Epithelial cell of prostate (primary cell): ENCODE results near the genes RTP4 and LPP.

DNA sequence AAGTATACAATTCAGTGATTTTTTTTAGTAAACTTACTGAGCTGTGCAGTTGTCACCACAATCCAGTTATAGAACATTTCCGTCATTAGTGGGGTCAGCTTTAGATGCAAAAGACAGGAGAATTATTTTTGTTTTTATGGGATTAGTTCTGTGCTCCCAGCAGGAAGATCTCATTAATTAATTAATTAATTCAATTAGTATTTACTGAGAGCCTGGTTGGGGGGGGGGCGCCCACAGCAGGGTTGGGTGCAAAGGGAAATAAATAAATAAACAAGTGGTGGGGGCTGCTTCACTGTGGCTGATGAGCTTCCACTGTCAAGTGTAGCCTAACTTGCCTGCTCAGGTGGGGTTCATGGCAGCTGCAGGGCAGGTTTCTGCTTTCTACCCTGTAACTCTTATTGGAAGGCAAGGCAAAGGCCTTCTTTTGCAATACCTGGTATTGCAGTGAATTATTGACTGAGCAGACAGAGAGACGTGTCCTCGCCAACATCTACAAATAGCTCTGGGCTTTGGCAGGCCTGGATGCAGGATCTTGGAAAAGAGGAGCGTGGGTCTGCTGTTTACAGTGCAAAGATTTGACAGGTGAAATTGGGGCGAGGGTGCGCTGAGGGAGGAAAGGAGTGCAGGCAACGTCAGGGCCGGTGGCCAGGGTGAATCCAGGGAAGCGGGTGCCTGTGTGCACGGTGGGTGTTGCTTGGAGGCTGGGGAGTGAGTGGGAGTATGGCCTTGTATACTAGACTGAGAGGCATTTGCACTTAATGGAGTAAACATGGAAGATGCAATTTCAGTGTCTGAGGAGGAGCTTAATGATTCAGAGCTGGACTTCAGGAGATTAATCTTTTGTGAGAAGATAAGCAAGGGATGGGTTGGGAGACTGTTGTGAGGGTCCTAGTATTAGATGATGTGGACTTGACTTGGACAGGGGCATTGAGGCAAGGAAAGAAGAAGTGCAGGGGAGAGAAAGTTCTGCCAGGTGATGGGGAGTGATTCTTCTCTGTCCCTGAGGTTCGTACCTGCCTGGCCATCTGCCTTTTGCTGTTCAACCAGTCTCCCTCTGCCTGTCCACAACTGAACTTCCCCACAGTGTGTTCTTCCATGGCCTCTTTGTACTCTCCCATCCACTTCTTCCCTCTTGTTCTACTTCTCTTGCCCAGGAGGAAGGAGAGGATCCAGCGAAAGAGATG lies 44.6 kb downstream of the ST6GAL1 start:
- RRBS: no CpG with 5 or more reads among the region's 13 CpGs

DNA sequence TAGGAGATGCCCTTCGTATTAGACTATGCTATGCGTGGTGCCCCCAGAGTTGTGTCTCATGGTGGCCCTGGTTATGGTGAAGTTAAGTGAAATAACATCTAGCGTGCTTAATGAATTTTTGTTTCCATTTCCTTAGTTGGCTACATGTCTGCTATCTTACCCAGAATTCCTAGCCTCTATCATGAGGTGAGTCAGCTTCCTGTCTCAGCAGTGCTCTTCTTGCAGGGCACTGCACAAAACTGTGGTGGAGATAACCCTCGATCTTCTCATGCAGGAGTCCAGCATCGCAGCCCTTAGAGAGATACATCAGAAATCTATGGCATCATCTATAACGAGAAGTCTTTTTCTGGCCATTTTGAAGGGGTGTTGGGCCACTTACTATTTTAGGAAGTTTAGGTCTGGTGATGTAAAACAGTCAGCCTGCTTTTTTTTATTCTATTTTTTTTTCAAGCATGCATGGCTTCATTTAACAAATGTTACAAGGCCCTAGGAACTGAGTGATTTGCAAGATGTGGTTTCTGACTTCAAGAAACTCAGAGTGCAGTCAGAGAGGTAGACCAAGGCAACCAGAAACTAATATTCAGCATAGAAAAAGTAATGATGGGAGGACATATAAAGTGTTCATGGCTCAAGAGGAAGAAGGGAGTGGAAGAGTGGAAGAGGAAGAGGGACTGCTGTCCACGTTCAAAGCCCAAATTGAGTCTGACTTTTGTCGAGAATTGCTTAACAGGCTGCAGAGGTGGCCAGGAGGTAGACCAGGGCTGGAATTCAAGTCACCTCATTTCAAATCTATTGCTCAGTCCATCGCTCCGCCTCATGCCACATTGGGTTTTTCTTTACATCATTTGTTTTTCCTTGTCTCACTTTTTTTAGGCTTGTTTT lies 97.3 kb downstream of the RPL39L start:
- RRBS: no CpG with 5 or more reads among the region's 10 CpGs

- RRBS: no CpG with 5 or more reads among the region's 4 CpGs
Measured at GRCh38 chr3:187072640-187073121, 66.6 kb downstream of the RPL39L start.

GRCh38 chr3:187078002-187078569 lies 61.2 kb downstream of the RPL39L start:
- RRBS: no CpG with 5 or more reads among the region's 5 CpGs

GRCh38 chr3:187265488-187265874 lies 26.1 kb downstream of the MASP1 start:
- RRBS: no CpG with 5 or more reads among the region's 1 CpG

DNA sequence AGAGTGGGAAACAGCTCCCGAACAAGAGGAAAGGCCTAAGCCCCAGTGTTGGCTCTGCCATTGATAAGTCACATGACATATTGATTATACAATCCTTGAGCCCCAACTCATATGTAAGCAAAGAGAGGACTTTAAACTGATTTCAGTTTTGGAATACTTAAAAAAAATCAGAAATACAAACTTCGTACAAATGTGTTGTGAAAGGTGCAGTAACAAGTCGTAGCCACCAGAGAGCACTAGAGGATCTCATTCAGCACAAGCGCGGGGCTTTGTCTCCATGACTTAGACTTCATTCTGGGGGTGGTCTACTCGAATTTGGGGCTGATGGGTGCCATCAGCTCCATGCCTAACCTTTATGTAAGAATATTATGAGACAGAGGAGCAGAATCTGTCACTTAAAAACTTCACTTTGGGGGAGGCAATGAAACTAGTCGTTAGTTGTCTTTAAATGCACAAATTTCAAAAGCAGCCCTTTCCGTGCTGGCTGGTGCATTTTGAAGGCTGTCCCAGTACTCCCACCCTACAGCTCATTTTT lies 27.3 kb upstream of the MASP1 start:
- RRBS: no CpG with 5 or more reads among the region's 8 CpGs

- RRBS: no CpG with 5 or more reads among the region's 23 CpGs
Measured at GRCh38 chr3:187367882-187369084, at the start of gene RTP4. RTP4 (plus strand) TSS chr3:187368385.

GRCh38 chr3:187773594-187774750 lies 28.7 kb upstream of the BCL6 start:
- RRBS: no CpG with 5 or more reads among the region's 19 CpGs

GRCh38 chr3:187974670-187976119 lies 178.8 kb upstream of the LPP start:
- RRBS: no CpG with 5 or more reads among the region's 13 CpGs

DNA sequence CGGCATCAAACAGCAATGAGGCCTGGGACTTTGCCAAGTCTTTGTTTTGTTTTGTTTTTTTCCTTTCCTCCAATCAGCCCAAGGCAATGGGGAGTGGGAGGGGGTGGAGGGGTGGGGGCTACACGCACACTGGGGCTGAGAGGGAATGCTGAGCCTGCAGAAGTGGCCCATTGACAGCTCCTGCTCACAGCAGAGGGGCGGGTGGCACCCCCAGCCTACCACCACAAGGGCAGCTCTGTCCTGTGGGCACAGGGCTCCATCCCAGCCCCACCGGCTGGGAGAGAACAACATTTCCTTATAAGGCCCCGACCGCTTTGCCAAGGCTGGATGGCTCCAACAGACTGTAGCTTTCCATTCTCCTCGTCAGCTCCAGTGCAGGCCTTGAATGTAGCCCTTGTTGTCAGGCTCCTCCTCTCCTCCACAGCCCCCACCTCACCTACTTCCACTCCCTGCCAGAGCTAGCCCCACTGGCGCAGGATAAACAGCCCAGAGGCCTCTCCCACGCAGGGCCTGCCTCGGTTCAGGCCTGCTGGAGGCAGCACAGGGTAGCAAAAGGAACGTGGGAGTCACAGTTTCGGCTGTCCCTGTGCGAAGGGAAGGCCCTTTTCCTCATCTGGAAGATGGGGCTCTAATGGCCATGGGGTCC lies 101.8 kb upstream of the LPP start:
- RRBS: no CpG with 5 or more reads among the region's 13 CpGs

DNA sequence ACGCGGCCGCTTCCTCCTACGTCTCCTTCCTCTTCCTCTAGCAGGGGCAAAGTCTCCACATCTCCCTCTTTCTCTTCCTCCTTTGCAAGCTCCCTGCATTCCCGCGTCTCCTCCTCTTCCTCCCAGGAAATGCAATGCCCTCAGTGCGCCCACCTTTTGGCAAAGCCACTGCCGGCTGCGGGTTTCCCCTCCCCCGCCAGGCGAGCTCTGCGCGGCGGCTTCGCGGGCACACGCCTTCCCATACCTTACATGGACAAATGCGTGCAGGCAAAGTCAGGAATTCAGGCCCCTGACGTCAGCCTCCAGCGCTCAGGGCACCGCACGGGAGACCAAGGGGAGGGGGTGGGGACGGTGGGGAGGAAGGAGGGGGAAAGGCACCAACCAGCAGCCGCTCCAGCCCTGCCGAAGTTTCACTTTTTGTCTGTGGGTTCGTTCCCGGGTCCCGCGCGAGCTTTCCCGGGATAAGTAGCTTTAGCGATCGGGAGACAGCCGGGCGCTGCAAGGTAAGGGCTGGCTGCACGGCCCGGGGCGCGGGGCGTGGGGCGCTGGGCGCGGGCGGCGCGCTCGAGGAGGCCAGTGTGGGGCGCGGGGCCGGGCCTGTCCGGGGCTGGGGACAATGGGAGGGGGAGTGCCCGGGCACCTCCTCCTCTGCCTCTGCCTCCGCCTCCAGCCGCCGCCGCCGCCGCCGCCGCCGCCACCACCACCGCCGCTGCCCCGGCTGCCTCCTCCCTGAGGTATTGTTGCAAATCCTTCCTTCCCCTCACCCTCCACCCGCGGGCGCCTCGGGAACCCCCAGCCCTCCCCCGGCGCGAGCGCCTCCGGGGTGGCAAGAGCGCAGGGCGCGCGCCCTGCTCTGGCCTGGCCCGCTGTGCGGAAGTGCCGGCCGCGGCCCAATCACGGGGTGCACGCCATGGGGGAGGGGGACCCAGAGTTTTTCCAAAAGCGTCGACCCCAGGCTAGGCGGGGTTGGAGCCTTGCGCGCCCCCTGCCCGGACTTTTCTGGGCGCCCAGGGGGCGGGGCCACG lies at the start of gene LPP:
Gene LPP (plus strand): TSS at position 639 of the 1,025 bp plus-strand sequence.
- RRBS: 2% methylated on average over 33 of the region's 93 CpGs

DNA sequence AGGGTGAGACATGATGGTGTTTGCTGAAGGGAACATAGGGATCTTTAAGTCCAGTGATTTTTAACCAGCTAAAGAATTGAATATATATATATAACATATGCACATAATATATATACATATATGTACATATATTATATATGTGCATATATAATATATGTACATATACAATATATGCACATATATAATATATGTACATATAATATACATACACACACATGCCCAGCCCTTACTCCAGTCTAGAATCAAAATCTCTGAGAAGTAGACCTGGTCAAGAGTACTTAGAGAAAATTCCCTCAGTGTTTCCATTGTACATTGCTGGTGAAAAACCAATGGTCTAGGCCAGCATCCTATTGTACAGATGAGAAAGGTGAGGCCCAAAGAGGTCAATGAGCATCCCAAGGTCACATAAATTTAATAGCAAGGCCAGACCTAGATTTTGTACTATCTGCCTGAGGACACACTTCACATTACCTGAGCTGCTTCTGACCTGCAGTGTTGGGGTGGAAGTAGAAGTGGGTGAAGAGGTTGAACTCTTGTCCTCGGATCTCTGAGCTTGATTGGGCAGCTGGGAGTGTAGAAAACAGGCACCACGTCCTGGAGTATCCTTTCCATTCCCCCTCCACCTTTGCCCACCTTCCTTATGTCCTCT lies 28.8 kb downstream of the LPP start:
- RRBS: no CpG with 5 or more reads among the region's 2 CpGs

DNA sequence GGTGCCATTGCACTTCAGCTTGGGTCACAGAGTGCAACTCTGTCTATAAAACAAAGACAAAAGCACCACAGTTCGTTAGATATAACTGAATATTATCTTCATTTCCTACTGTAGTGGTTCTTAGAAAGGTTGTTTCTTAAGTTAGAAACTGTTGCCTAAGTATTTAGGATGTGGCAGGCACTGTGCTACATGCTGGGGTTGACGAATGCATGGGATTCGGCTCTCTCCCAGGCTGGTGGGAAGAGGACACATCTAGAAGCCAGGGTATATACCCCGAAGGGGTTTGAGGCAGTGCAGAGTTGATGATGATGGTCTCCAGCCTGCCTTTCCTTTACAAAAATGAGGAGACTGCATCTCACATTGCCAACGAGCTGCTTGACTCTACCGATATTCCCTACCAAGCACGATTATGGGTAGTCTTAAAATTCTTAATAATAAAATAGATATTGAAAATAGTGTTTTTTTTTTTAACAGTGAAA lies 108.0 kb downstream of the LPP start:
- RRBS: no CpG with 5 or more reads among the region's 7 CpGs

DNA sequence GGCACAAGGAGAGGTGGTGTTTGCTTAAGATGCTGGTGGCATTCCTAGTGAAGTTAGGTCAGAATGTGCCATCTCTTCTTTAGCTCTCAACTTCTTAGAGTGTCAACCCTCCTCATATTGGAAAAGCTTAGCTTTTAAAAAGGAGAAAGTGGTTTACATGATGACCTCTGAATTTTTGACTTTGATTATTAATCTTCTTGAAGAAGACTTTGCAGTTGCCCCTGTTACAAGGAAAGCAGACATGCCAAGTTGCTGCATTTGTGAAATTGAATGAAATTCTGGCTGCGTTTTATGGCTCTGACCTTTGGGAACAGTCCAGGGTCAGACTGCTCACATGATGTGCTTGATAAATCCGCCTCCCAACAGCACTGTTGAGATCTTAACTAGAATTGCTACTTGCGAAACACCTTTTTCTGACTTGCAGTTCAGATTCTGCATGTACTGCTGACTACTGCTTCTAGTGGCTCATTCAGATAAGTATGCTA lies 129.2 kb downstream of the LPP start:
- RRBS: no CpG with 5 or more reads among the region's 3 CpGs

GRCh38 chr3:188296646-188297512 lies 142.9 kb downstream of the LPP start:
- RRBS: no CpG with 5 or more reads among the region's 5 CpGs

GRCh38 chr3:188298975-188299729 lies 145.2 kb downstream of the LPP start:
- RRBS: no CpG with 5 or more reads among the region's 14 CpGs

DNA sequence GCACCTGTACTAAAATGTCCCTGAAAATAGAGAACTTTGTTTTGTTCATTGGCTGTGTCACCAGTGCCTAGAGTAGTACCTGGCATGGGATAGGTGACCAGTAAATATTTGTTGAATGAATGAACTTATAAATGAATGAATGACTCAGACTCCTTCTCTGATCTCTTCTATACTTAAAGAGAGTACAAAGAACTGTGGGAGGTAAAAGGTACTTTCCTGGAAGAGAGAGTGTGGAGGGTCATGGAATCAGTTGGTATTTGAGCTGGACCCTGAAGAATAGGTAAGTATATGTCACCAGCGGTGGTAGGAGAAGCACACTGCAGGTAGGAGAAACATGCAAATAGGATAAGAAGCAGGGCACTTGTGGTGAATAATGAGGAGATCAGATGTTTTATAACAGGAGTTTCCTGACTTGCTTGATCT lies 149.4 kb downstream of the LPP start:
- RRBS: no CpG with 5 or more reads among the region's 1 CpG

- RRBS: no CpG with 5 or more reads among the region's 3 CpGs
Measured at GRCh38 chr3:188434538-188434913, 280.6 kb downstream of the LPP start.

GRCh38 chr3:188507374-188507778 lies 353.4 kb downstream of the LPP start:
- RRBS: no CpG with 5 or more reads among the region's 6 CpGs

GRCh38 chr3:188946196-188946803 lies 225.5 kb upstream of the TPRG1 start:
- RRBS: no CpG with 5 or more reads among the region's 5 CpGs